Metastatic Pancreatic Carcinoma in the Ovary (tissue), 1 donor: ENCODE measurements around the gene AHNAK2.

DNA sequence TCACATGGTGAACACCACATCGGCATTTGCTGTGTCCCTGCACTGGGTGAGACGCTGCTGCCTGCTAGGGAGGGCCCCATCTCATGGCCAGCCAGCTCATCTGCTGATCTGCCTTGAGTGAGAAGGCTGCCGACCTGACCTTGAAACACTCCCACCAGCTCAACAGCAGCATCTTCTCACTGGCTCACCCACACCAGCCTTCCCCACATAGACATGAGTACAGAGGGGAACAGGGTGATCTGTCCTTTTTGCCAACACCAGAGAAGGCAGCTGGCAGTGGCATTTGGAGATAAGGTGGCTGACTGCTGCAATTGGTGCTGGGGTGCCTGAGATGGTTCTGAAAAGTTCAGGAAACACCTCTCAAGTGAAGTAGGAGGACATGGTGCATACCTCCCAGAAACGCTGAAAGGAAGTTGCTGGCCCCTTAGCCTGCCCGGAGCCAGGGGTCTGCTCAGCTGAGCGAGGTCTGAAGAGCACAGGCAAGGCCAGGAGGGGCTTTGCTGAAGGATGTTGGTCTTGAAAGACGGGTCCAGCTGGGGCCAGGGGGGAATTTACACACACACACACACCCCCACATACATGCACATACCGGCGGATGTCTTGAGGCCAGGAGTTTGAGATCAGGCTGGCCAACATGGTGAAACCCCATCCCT lies 14.2 kb upstream of the PPP1R13B start:
- PRO-cap, result no peak

DNA sequence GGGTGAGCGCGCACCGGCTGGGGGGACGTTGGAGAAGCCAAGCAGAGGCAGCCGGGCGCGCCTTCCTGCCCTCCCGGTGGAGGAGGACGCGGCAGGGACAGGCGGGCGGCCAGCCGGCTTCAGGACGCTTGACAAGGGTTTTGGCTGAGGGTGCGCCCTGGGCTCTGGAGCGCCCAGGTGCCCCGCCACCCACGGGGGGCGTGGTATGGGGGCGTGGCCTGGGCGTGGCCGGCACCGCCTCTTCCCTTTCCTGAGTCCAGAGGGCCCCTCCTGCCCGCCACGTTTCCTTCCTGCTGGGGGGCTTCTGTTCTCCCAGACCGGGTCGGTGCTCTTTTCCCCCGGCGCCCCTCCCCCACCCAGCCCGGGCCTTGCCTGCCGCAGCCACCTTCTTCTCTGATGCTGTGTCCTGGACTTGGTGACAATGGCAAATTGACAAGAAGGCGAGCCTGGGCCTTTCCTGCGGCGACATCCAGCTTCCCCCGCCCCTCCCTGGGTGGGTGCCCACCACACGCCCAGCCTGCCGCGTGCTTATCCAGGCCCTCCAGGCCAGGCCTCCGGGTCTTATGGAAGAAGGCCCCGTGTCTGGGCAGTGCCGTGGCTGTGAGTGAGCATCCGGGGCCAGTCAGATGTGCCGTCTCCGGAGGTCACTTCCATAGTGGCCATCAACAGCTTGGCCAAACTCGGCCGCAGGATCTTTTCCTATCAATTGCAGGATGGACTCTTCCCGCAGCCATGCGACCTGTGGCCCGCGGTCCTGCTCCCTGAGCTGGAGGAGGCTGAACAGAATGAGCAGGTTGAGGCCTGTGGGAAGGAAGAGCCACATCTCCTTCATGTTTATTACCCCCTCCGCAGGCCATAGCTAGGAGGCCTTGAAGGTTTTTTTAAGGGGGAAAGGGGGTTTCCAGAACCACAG lies 24.7 kb upstream of the PPP1R13B start:
- PRO-cap, result no peak

DNA sequence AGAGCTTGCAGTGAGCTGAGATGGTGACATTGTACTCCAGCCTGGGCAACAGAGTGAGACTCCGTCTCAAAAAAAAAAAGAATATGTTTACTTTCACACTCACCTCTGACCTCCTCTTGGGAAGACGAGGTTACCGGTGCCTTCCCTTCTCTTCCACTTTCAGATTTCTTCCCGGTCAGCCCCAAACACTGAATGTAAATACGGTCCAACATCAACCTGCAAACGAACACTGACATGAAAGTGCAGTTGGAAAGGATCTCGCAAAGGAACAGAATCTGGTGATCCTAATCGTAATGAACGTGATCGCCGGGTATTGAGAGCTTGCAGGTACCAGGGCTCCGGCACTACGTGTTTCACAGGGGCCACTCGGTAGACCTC lies 31.9 kb upstream of the PPP1R13B start:
- PRO-cap, result no peak

GRCh38 chr14:103879619-103880785 lies 32.6 kb upstream of the PPP1R13B start:
- PRO-cap, result bidirectional peak, plus-strand start at chr14:103880275, minus-strand start at chr14:103880111

DNA sequence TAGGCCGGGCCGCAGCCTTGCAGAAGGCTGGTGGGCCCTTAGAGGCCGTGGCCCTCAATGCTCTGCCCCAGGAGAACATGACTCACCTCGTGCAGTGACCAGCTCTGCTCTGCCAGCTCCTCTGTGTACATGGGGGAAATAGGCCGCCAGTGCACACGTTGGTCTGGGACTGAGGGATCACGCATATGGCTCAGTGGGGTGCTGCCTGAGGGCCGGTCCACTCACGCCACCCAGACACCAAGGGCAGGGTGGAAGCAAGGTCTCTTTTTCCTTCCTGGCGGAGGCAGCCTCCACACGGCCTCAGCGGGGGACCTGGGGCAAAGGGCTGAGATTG lies 32.1 kb downstream of the ATP5MJ start:
- PRO-cap, result no peak

DNA sequence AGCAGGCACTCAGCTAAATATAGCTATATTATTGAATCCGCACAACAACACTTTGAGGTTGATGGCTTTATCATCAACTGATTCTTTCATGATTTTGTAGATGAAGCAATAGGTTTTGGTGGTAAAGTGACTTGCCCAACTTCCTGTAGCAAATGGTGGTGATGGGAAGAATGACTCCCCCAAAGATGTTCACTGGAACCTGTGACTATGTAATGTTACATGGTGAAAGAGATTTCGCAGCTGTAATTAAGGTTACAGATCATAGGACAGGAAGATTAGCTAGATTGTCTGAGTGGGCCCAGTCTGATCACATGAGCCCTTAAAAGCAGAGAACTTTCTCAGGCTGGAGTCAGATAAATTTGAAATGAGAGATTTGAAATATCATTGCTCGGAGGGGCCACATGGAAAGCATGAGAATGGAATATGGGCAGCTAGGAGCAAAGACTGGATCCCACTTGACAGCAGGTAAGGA lies 3.3 kb downstream of the TDRD9 start:
- PRO-cap, result no peak

- PRO-cap, result no peak
Observed at GRCh38 chr14:104296392-104297281, 158.2 kb downstream of the KIF26A start.

DNA sequence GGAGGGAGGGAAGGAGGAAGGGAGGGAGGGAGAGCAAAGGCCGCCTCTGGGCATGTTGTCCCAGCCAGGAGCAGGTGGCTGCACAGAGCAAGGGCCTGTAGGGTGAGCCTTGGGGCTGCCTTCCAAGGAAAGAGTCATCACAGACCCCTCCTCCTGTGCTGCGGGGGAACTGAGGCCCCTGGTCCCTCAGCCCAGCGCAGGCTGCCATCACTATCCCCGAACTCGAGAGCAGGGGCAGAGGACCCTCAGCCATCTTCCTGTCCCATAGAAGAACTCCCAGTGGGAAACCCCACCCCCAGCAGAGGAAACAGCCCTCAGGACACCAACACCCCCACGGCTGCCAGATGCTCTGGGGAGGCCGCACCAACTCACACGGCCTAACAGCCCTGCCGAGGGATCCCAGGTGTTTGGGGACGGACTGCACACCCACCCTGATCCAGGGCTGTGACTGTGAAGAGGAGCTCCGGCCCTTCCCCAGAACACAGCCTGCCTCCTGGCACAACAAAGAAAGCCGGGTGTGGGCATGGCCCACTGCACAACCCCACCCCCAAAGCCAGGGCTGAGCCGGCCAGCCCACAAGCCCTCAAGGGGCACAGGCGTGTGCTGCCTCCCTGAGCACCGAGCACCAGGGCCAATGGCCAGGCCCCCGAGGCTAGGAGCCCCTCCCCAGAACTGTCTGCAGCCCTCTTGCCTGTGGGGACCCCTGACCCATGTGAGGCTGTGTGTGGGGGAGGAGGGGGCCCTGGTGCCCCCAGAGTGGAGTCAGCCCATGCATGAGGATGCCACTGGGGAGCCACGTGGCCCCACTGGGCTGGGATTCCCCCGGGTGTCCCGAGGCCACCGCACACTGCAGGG lies 16.3 kb upstream of the C14orf180 start:
- PRO-cap, result no peak

DNA sequence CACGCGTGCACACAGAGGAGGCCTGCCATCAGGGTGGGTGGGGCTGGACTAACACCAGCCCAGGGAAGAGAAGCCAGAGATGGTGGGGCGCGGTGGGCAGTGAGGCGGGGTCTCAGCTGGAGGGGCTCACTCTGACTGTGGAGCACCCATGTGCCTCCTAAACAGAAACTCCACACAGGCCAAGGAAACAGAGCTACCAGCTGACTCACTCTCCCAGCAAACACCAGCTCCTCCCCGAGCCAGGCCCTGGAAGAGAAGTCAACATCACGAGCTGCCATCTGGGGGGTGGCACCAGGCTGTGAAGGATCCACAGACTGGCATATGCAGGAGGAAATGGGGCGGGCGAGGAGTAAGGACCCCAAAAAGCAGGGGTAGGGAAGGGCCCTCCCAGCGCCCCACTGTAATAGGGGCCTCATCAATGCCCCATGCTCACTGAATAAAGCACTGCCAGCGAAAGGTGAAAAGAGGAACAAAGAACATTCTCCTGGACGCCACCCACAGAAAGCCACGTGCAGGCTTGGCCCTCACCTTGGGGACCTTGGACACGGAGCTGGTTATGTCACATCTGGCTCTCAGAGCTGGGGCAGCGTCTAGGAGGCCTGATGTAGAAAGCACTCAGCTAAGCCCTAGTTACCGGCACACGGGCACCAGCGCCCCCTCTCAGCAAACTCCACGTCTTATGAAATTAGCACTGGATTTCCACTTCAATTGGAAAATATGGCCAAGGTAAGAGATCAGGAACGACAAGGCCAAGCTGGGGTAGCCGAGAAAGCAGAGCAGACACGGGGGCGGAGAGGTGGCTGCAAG lies 8.4 kb upstream of the INF2 start:
- PRO-cap, result bidirectional peak, plus-strand start at position 277 of the sequence, minus-strand start at position 150 of the sequence

- PRO-cap, result no peak
Observed at GRCh38 chr14:104694113-104694536, 4.7 kb downstream of the INF2 start.

DNA sequence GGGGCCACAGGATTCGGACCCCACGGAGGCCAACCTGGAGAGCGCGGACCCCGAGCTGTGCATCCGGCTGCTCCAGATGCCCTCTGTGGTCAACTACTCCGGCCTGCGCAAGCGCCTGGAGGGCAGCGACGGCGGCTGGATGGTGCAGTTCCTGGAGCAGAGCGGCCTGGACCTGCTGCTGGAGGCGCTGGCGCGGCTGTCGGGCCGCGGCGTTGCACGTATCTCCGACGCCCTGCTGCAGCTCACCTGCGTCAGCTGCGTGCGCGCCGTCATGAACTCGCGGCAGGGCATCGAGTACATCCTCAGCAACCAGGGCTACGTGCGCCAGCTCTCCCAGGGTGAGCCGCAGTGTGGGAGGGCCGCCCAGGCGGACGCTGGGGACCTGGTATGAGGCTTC lies 12.0 kb downstream of the INF2 start:
- PRO-cap, result no peak

DNA sequence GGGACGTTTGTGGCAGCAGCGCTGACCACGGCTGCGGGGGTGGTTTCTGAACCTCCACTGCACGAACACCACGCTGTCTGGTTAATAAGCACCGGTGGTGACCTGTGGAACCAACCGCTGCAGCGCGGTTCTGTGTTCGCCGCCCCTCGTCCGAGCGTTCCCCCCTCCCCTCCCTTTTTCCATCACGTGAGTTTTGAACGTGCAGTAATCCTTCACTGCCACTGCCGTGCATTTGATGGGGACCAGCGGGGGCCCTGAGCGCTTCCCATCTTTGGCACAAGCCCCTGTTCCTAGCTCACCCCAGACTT lies 6.4 kb upstream of the ADSS1 start:
- PRO-cap, result no peak

GRCh38 chr14:104825743-104826038 lies 24.8 kb downstream of the ZBTB42 start:
- PRO-cap, result no peak

GRCh38 chr14:104826039-104826984 lies 25.4 kb downstream of the ZBTB42 start:
- PRO-cap, result bidirectional peak, plus-strand start at chr14:104826774, minus-strand start at chr14:104826607

DNA sequence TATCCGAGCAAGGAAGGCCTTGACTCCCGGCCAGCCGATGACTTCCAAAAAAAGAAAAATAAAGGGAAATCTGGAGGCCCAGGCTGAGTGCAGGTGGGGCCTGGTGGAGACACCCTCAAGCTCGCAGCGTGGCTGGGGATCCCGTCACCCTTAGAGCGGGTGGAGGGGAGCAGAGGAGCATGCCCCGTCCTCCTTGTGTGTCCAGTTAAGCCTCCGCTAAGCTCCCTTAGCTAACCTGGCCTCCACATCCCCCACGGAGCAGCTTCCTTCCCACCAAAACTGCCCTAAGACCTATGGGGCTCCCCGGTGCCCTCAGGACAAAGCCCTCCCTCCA lies 4.2 kb downstream of the AHNAK2 start:
- PRO-cap, result no peak

DNA sequence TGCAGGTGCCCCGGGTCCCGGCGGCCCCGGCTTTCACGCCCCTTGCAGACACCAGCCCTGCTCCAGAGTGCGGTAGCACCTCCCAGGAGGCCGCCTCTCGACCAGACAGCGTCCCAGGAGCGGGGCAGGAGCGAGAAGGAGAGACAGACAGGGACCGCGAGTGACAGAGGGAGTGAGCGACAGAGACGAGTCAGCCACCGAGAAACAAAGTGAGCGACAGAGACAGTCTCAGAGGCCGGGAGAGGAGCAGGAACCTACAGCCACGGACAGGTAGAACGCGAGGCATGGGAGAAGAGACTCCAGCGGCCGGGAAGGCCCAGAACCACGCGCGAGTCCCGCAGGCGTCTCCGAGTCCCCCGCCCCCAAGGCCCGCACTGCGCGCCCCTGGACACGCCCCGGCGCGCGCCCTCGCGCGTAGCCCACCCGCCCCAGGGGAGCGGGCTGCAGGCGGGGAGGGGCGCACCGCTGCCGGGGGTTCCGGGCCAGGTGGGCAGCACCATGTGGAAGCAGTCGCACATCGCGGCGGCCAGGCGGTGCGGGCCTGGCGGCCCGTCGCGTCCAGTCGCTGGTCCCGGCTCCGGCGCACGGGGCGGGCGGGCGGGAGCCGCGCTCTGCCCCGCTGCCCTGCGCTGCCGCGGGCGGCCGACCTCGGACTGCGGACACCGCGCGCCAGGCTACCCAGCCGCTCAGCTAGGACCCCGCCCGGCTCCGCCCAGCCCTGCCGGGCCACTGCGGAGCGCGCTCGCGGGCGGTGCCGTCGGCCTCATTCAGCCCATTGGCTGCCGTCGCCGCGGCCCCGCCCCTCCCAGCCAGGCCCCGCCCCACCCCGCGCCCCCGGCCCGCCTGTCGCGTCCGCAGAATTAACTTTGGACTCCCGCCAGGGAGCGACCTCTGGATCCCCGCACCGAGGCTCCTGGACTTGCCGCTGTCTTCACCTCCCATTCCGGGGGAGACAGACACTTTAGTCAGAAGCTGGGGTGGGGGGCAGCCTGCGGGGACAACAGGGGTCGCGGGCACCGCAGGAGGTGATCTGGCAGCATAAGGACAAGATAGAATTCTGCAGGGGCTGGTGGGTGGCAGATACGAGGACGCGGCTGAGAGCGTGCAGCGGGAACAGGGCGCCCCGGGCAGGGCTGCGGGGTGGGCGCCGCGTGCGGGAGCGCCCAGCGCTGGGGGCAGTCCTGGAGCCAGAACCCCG lies at the start of gene AHNAK2:
AHNAK2 (minus strand) TSS at position 655 of the 1,198 bp plus-strand sequence.
- PRO-cap, result unidirectional peak, minus-strand start at position 655 of the sequence

DNA sequence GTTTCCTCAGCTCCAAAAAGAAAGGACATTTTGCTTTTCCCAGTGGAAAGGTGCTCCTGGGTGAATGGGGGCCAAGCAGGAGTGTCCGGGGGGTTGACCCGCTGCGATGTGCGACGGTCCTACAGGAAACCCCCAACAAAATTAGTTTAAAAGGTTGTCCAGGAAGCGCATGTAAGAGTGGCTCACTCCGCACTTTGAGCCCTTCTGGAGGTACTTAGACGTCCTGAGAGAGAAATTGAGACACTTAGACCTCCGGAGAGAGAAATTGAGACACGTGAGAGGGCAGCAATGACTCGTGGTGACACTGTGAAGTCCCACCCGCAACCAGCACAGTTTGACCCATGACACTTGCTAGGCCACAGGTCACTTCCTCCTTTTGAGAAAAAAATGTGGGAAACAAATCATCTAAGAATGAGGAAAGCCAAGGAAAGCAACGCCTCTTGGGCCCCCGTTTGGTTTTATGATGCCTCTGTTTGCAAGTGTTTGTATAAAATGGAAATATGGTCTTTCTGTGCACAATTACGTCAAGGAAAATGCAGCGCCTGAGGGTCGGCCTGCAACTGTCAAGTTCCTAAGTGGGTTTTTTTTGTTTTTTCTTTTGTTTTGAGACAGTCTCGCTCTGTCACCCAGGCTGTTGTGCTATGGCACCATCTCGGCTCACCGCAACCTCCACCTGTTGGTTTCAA lies 13.5 kb upstream of the CDCA4 start:
- PRO-cap, result no peak

DNA sequence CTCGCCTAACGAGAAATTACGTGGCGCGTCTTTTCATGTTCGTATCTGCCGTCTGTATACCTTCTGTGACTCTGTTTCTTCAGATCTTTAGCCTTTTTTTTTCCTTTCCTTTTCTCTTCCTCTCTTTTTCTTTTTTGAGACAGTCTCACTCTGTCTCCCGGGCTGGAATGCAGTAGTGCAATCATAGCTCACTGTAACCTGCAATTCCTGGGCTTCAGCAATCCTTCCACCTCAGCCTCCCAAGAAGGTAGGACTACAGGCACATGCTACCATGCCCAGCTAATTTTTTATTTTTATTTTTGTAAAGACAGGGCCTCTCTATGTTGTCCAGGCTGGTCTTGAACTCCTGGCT lies 15.2 kb upstream of the GPR132 start:
- PRO-cap, result no peak

DNA sequence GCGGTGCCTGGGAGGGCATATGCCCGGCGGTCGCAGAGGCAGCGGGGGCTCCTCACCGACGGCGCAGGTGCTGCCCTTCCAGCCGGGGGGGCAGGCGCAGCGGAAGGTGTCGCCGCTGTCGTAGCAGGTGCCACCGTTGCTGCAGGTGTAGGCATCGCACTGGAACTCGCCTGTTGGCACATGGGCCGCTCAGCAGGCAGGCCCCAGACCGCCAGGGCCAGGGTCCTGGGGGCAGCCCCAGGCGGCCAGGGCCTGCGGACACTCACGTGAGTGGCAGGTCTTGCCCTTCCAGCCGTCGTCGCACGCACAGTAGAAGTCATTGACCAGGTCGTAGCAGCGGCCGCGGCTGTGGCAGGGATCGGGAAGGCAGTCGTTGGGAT lies 20.5 kb downstream of the JAG2 start:
- PRO-cap, result unidirectional peak, minus-strand start at position 259 of the sequence

DNA sequence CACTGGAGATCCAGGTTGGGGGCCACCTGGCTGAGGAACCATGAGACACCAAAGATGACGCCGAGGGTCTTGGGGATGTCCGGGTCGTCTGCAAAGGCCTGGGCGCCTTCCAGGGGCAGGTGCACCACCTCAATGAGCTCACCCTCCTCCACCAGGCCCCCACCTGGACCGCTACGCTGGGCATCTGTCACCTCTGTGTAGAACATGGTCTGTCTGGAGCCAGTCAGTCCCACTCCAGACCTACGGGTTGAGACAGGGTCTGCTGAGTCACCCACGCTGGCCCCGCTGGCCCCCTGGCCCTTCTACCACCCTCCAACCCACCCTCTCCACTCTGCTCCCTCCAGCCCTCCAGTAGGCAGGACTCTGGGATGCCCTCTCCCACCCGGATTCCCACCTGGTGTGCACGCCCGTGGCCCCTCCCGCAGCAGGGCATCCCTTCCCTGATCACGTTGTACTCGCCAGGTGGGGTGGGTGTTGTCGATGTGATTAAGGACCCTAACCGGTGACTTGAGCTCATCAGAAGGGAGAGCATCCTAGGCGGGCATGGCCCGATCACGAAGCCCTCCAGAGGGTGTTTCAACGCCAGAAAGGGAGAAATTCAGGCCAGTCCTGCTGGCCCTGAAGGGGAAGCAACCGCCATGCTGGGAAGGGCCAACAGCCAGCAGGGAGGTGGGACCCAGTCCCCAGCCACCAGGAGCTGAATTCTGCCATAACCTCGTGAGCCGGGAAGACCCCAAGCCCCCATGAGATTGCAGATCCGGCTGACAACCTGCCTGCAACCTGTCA lies 4.6 kb upstream of the JAG2 start:
- PRO-cap, result no peak